ENCODE measurements around a stretch of chr5.

DNA sequence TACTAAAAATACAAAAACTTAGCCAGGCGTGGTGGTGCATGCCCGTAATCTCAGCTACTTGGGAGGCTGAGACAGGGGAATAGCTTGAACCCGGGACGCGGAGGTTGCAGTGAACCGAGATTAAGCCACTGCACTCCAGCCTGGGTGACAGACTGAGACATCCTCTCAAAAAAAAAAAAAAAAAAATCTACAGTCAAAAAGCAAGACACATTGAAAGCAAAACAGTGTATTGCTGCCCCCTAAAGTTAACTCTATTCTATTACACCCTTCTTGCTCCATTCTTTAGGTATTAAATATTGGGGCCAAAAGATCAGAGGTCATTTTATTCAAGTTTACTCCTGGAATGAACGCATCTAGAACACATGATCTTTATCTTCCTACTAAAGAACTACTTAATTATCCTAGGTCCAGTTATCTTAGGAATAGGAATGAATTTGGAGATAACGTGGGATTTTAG lies 2.4 kb downstream of the ATG12 start:
- PRO-cap, result no peak

- PRO-cap, result no peak
These were observed 15.7 kb downstream of the LVRN start for GRCh38 chr5:115977811-115978457.

DNA sequence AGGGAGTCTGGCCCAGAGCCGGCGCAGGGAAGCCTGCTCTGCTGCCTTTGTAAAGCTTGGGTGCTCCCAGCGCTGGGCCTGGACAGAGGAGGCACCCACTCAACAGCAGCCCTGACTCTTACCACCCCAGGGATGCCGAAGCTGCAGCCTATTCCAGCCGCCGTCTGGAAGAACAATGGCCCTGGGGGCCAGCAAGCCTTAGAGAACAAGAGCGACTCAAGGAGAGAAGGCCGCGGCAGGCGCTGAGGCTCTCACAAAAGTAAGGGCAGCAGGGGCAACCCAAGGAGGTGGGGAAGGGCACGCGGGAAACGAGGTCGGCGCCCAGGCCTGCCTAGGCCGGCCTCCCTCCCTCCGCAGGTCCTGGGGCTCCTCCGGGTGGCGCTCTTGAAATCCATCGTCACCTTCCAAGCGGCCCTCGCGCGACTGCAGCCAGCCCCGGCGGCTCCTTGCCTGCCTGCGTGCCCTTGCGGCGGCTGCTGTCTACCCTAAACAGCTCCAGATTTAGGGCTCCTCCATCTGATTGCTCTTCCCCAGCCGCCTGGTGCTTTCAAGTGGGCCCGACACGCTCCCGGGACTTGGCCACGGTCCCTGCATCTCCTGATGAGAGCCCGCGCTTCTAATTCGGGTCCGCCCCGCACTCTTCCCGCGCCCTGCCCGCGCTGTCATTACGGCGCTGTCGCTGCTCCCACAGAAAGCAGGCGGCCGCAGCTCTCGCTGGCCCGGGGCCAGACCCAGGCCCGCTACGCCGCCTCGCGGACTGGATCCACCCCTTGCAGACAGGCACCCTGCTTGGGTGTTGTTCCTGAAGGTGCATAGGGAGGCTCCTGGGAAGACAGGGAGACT lies 213.3 kb downstream of the SEMA6A start:
- PRO-cap, result no peak

DNA sequence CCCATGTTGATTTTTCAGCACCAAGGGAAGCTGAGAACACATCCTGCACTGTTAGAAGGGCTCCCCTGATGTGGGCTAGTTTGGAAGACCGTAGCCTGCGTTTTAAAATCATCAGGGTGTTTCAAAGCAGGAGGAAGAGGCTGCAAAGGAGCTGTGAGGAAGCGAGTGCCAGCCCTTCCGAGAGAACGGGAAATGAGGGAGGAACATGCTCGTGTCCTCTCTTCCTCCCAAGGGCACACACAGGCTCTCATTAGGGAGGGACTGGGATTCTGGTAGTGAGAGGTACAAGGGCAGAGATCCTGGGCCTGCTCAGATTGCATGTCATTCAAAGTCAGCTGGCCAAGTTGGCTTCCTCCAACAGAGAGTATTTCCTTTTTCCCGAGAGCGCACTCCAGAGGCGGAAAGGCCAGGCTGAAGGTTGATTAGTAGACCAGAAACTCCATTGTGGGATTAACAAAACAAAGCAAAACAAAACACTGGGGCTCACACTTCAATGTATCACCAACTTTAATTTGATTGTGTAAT lies 185.8 kb downstream of the SEMA6A start:
- PRO-cap, result no peak

GRCh38 chr5:116438088-116438713 lies 136.4 kb downstream of the SEMA6A start:
- PRO-cap, result no peak

- PRO-cap, result no peak
These were observed 48.9 kb downstream of the SEMA6A start for GRCh38 chr5:116525565-116526256.

DNA sequence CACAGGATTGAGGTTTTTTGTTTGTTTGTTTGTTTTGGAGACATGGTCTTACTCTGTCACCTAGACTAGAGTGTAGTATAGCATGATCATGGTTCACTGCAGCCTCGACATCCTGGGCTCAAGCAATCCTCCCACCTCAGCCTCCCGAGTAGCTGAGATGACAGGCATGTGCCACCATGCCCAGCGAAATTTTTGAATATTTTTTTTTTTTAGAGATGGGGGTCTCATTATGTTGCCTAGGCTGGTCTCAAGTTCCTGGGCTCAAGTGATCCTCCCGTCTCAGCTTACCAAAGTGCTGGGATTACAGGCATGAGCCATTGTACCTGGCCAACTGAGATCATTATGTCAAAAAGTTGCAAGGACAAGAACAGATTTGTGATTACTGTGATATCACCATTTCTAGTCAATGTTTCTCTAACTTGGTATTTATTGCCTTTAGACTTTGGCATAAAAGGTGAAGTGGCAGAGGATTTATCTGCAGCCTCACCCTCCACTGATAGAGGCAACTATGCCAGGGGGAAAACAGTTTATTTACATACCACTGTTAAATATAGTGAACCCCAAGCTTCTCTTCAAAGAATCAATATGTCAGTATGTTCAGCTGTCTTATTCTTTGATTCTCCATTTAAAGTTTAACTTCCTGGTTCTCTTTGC lies 30.2 kb downstream of the SEMA6A start:
- PRO-cap, result no peak

DNA sequence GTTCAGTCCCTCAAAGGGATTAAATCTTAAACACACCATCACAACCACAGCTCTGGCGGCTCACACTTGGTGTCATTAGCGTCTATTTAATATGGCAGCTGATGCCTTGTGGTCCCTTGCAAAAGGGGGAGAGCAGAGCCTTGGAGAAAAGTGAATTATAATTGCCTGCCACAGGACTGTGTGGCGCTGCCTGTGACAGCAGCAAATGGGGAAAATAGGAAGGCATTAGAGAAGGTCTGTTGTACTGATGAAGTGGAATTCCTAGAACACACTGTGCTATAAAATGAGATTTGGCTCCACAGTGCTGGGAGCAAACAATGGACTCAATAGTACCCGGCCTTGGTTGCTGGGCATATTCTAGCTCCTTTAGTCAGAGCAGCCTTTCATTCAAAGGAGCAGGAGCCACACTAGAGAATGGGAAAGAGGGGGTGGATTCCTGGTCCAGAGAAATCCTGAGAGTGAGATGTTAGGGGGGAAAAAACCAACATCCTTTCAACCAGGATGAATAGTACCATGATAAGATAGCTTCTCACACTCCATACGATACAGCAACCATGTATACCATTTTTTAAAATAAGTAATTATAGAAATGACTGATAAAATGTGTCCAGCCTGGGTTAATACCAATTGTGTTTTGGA lies 21.2 kb downstream of the SEMA6A start:
- PRO-cap, result no peak

DNA sequence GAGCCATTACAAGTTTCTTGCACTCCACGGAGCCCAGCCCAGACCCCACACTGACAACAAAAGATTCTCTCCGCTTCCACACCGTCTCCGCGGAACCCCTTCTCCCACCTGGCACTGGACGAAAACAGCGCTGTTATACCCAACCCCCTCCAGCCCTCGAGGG lies 1.1 kb downstream of the SEMA6A start:
- PRO-cap, result no peak

- PRO-cap, result unidirectional peak, minus-strand start at chr5:116789068
These were observed 214.3 kb upstream of the SEMA6A start for GRCh38 chr5:116788935-116789320.

- PRO-cap, result no peak
These were observed 880.2 kb upstream of the SEMA6A start for GRCh38 chr5:117454747-117455350.

GRCh38 chr5:117760189-117760464 lies 1185.5 kb upstream of the SEMA6A start:
- PRO-cap, result no peak

DNA sequence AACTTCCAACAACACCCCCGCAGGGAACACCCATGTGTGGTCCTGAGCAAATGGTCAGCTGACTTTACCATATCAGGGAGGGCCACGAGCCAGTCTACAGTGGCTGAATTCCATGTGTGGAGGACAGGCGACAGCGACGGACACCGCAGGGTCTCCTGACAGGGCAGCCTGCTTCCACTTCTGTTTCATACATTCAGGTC lies 415.6 kb downstream of the DTWD2 start:
- PRO-cap, result no peak

DNA sequence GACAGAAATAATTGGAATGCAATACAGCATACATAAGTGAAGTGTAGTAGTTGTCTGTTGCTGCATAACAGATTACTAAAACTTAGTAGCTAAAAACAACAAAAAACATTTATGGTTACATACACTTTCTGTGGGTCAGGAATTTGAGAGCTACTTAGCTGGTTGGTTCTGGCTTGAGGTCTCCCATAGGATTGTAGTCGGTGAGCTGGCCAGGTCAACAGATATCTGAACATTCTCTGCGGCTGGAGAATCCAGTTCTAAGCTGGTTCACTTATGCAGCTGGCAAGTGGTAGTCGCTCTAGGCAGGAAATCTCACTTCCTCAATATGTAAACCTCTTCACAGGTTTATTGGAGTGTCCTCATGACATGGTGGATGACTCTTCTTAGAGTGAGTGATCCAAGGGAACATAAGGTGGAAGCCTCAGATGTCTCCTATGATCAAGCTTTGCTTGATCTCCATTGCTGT lies 65.7 kb upstream of the TNFAIP8 start:
- PRO-cap, result no peak

DNA sequence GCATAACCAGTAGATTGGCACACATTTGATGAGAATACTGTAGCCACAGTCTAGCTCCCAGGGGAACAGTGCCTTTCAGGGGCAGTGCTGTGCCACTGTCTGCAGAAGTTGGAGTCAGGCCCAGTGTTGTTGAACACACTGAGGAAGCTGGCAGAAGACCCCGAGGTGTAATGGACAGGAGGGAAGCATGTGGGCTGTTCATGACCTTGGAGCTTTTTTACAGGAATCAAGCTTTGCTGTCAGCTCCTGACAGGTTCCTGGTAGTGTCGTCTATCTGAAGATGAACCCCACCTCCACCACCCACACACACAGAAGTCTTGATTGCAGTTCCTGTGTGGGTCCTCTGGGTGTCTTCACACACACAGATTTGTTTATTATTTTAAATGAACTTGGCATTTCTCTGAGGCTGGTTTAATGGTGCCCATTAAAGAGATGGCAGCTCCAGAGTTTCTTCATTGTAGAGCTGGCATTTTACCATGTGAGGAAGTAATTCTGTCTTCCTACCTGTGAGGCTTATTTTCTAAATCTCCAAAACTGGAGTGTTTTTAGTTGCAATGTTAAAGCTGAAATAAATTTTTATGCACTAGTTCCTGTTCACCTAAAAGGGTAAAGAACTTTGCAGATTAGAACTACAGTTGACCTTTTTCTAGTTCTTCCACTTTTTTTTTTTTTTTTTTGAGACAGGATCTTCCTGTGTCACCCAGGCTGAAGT lies 40.2 kb upstream of the TNFAIP8 start:
- PRO-cap, result no peak

DNA sequence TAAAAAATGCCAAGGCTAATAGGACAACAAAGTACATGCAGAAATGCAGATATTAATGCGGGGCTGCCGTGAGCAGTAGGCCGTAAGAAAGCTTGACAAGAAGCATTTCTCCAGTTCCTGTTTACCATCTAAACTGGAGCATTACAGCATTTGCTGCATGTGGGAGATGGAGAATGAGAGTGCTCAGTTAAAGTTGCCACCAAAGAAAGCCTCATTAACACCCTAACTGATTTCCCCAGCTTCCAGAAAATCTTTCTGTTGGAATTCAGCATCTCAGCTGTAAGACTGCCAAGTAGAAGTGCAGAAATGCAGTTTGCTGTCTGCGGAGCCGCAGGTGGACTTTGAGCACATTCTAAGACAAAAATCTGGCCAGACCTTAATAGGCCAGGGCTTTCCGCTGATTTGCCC lies 18.2 kb upstream of the TNFAIP8 start:
- PRO-cap, result no peak

DNA sequence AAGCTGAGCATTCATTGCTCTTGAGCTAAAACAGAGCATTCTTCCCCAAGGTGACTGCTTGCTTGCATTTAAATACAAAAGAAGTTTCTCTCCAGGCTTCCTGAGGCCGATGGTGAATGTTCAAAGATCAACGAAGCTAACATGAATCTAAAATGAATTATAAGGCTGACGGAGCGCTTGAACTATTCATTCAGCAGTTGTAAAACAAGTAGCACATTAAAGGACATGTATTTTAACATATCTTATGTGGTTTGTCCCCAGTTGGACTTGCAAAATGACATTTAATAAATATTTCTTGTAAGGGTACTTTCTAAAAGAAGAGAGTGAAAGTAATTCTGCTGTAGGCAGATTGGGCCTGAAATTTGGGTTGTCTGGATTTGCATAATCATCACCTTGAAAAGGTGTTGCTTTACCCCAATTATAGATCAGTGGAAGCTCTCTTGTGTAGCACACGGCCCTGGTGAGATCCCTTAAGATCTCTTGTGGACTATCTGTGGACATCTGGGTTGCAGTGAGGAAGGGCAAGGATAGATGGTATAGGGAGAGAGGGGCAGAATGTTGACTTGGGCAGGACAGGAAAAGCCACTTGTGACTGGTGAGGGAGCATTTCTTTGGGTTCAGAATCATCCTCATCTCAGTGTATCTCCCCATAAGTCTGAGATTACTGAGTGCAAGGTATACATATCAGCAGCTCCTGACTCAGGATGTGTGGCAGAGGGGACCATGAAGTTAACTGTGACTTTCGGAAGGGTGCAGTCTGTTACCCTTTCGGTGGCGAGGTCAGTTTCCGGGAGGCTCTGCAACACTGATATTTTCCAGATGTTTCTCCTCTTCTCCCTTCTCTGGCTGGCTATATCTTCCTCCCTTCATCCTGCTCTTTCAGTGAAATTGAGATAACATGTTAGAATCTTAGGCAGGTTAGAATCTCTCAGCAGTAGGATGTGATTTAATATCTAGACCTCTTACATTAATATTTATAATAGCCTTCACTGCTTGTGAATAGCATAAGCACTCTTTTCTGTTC lies 2.0 kb upstream of the TNFAIP8 start:
- PRO-cap, result no peak

DNA sequence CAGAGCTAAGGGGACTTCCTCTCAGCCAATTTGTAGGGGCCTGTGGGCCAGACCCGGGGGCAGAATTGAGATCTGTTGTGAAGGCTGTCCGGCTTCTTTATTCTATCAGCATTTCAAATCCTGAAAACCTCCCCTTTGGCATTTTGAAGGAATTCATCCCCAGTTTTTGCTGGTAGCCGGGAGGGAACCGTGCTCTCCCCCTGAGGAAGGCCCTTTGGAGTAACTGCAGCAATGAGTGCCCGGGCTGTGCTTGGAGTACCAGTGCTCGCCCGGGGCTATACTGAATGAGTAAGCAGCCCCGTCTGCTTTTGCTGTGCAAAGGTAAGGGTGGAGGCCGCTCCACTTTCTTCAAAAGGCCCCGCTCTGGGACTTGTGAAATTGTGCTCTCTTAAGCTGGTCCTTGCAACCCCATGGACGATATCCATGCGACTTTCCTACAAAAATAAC lies 724 bp upstream of the TNFAIP8 start:
- PRO-cap, result no peak

GRCh38 chr5:119358156-119358449 lies 2.3 kb downstream of the TNFAIP8 start:
- PRO-cap, result no peak

GRCh38 chr5:119518042-119518853 lies 66.0 kb downstream of the HSD17B4 start:
- PRO-cap, result no peak